Skeletal muscle satellite cell (primary cell): ENCODE data around the genes ZBTB14 and TMEM200C.

DNA sequence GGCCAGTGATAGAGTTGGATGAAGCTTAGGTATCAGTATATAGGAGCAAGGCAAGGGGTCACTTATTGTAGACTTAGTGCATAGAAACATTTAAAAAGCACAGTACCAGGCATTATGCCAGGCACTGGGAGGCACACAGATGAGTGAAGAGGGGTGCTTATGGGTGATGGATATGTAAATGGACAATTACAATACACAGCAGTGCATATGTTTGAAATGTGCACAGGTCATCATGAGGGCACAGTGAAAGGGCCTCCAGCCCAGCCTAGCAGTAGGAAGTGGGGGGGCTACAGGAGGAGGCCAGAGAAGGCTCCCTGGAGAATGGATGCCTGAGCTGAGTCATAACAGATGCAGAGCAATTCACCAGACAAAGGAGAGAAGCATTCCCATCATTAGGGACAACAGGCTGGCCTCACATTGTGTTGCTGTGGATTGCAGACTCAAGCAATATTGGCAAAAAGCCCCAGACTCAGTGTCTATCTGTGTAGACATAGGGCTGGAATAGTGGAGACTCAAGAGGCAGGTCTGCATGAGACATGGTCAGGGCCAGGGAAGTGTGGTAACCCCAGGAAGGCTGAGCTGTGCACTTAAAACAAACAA is 330.0 kb downstream of the DLGAP1 start:
- CAGE, long polyA plus RNA = no peak

DNA sequence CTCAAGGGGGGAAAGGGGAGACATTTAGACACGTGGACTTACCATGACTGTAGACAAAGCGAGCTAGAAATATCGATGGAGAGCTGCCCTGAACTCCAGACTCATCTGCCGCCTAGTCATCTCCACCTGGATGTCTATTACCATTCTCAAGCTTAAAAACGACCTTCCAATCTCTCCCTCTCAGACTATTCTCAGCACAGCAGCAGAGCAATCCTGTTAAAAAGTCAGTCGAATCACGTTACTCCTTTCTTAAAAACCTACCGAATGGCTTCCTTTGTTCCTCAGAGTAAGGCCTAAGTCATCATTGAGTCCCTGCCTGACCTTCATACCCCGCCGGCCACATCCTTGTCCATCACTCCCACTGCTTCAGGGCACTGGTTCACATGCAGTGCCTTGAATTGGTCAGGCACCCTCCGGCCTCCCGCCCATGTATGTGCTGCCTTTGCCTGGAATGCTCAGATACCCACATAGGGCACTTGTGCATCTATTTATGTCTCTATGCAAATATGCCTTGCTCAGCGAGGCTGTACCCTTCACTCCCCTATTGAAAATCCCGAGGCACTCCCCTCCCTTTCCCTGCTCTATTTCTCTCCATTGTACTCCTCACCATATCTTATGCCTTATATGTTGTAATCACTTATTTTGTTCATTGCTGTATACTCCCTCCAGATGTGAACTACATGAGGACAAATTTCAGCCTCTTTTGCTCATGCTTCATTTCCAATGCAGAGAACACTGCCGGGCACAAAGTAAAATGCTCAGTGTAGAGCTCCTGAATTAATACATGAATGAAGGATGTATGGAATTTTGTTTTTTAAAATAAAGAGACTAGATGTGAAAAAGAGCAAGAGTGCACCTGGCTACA is 206.3 kb downstream of the DLGAP1 start:
- CAGE, long polyA plus RNA = no peak

GRCh38 chr18:5058651-5059383 is 138.2 kb downstream of the AKAIN1 start:
- CAGE, long polyA plus RNA = no peak

GRCh38 chr18:5294674-5295587 is 595 bp downstream of the ZBTB14 start:
- CAGE, long polyA plus RNA = no peak

DNA sequence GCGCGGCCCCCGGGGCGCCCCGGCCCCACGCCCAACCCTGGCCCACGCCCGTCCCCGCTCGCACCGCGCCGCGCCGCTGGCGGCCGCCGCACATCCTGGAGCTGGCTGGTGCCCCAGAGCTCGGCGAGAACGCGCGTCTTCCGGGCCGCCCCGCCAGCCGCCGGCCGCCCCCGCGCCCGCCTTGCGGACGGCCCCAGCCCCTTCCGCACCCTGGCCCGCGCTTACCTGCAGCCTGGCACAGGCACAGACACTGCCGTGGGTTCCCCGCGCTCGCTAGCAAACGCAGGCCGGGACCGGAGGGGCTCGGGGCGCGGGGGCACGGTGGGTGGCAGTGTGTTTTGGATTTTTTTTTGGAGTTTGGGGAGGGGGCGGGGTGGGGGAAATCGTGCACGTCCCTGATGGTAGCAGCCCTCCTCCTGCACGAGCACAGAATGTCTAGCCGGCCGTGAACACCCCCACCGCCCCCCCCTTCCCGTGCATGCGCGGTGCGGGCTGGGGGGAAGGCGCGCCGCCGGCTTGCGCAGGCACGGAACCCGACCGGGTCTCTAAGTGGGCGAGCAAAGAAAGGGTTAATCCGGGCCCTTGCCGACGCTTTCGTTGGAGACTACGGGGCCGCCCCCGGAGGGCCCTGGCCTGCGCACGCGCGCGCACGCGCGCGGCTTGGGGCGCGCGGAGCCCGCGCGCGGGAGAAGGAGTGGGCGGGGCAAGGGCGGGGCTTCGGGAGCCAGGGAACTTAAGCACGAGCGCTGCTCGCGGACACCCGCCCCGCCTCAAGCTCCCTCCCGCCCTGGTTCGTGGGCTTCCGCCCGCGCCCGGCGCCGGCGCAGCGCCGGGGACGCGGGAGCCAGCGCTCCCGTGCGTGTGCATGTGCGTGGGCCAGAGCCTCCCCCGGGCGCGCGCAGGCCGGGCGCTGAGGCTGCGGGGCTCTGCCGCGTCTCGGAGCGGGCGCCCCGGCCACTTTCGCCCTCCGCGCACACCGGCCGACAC is at the start of gene ZBTB14:
ZBTB14 (minus strand) TSS at position 139 of the 987 bp plus-strand sequence.
- CAGE, long polyA plus RNA = no peak

DNA sequence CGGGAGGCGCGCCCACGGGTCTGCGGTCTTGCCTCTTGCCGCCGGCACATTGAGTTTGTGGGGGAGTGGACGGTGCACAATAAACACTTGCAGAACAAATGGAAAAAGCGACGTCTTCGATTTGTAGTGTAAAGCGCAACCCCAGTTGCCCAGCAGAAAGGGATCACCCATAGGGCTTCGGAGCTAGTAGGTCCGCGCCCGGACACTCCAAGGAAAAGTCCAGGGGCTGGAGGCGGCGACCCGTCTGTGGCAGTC is 976 bp upstream of the ZBTB14 start:
- CAGE, long polyA plus RNA = no peak

DNA sequence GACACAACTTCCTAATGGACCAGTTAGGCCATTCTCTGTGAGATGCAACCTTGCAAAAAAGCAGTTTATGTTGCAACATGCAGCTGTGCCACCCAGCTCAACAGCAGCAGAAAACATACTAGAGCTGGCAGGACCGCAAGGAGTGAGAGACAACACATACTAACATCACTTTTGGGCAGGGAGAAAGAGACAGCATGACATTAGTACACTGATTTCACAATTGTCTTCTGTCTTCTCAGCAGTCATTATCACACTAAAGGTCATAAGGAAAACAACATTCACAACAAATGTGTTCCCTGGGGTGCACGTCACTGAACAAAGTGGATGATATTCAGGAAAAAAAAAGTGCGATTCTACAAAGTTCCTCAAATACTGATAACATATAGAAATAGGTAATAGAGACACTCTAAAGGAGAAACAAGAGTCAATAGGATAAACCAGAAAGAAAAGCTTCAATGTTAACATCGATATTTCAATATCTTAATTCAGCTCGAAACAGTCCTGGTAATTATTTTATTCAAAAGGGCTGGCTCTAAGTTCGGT is 122.8 kb downstream of the EPB41L3 start:
- CAGE, long polyA plus RNA = no peak

- CAGE, long polyA plus RNA = no peak
These were observed at the start of gene TMEM200C for GRCh38 chr18:5894956-5895795. Gene TMEM200C, minus strand, starts transcription at chr18:5895522.

GRCh38 chr18:6052261-6052651 is 156.9 kb upstream of the TMEM200C start:
- CAGE, long polyA plus RNA = no peak

DNA sequence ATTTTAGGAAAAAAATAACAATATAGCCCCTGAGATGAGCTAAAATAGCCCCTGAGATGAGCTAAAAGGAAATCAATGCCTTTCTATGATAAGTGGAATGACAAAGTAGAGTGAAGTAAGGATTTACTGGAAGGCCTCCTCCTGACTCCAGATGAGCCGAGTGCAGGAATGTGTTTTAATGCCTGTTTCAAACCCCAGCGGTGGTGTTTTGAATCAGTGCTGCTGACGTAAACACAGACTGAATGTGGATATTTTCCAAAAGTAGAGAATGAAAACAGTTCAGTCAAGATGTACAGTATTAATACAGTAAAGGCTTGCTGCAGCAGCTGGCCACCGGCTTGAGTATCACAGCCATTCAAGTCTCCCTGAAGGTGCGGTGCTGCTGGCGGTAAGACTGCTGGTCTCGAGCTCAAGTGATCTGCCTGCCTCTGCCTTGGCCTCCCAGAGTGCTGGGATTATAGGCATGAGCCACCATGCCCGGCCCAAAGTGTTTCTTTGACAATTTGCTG is 46.7 kb downstream of the ARHGAP28 start:
- CAGE, long polyA plus RNA = no peak

DNA sequence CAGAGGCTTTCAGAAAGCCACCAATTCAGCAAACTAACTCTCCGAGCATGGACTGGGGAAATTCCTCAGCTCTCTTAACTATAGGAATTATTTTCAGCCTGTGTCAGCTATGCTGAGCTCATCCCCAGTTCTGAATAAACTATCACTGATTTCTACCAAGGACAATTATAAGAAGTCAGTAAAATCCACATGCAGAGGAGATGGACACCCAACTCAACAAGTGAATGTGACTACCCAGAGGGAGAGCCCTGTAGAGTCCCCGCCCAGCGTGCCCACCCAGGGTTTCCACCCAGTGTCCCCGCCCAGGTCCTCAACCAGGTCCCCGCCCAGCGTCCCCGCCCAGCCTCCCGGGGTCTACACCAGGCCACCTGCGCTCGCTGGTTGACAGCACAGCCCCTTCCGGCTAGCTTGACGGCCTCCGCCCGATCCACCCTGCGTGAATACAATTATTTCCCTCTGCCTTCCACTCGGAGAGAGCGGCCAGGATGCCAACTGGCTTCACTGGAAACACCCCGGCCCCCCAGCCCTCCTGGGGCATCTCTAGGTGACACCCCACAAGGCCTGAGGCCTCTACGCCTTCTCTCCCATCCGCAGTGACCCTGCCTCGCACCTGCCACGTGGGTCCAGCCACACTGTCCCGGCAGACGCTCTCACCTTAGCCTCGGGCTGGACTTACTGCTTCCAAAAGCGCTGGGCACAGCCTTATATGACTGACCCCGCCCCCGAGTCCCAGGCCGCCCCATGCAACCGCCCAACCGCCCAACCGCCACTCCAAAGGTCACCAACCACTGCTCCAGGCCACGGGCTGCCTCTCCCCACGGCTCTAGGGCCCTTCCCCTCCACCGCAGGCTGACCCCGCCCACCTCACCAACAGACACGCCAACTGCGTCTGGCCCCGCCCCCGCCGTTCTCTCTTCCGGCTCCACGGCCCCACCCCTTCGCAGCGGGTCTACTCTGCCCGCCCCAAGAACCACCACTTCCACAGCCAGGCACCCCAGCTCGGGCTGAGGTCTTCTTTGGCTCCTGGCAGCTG is 188.2 kb downstream of the LAMA1 start:
- CAGE, long polyA plus RNA = no peak

DNA sequence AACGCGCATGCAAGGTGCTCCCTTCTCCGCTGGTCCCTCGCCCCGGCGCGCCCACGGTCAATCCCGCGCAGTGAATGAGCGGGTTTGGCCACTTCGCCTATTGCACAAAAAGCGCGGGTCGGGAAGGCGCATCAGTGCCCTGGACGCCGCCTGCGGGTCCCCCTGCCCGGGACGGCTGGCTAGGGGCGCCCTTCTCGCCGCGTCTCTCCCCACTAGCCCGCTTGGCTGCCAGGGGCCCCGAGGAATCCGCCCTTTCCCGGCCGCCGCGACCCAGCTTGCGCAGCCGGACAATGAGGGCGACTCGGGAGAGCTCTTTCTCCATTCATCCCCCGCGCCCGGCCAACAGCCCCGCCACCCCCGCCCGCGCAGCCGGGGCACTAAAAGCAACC is 689 bp downstream of the LAMA1 start:
- CAGE, long polyA plus RNA = no peak

- CAGE, long polyA plus RNA = no peak
These were observed 42.5 kb downstream of the LRRC30 start for GRCh38 chr18:7273092-7274065.

DNA sequence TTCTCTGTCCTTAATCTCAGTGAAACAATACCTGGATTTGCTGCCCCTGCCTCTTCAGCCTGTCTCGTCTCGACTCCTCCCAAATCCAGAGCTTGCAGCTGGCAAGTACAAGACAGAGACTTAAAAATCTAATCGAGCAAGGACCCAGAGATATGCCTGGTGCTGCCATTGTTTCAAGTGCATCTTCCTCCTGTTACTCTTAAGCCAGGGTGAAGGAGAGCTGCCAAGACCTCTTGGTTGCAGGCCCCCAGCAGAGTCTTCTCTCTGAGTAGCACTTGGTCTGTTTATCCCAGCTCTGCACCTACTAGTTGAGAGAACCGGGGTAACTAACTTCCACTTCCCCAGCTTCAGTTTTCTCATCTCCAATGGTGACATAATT is 59.3 kb downstream of the LRRC30 start:
- CAGE, long polyA plus RNA = no peak

GRCh38 chr18:7414328-7415030 is 152.6 kb upstream of the PTPRM start:
- CAGE, long polyA plus RNA = no peak

DNA sequence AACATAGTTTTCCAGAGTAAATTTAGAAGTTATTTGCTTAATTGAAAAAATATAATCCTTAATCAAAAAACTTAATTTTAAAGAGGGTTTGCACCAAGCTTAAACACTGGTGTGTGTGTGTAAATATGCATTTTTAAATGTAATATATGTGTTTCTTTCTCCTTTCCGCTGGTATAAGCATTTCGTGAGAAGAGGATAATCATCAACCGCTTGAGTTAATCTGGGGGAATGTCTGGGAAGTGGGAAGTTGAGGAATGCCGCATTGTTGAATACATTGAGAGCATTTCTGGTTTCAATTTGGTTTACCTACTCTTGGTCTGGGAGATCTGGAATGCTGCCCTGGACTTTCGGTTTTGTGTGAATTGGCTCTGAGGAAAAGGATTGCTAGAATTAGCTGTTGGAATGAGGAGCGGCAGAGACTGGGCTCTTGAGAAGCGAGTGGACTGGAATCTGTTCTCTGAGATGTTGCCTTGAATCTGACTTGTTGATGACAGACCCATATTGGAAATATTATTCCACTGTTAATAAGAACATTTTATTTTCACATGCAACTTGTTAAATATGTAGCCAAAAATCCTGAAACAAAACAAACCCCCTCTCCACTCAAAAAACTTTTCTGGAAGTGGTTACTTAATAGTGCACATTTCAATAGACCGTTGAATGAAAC is 50.6 kb downstream of the PTPRM start:
- CAGE, long polyA plus RNA = no peak

- CAGE, long polyA plus RNA = no peak
These were observed 89.1 kb downstream of the PTPRM start for GRCh38 chr18:7656020-7656824.

- CAGE, long polyA plus RNA = no peak
These were observed 181.8 kb downstream of the PTPRM start for GRCh38 chr18:7748951-7749307.

DNA sequence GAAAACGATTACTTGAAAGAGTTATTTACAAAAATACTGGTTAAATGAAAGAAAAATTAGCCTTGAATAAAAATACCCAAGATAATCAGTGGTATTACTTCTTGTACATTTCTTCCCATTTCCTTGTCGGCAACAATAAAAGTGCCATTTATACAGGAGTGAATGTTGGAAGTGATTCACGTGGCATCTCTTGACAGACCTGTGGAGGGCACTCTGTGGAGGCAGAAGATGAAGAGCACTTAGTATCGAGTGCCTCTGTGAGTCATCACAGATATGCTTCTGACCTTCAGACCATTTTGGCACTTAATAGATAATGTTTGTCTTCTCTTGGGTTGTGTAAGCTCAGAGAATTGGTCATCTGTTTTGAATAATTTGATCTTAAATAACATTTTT is 305.4 kb downstream of the PTPRM start:
- CAGE, long polyA plus RNA = no peak

DNA sequence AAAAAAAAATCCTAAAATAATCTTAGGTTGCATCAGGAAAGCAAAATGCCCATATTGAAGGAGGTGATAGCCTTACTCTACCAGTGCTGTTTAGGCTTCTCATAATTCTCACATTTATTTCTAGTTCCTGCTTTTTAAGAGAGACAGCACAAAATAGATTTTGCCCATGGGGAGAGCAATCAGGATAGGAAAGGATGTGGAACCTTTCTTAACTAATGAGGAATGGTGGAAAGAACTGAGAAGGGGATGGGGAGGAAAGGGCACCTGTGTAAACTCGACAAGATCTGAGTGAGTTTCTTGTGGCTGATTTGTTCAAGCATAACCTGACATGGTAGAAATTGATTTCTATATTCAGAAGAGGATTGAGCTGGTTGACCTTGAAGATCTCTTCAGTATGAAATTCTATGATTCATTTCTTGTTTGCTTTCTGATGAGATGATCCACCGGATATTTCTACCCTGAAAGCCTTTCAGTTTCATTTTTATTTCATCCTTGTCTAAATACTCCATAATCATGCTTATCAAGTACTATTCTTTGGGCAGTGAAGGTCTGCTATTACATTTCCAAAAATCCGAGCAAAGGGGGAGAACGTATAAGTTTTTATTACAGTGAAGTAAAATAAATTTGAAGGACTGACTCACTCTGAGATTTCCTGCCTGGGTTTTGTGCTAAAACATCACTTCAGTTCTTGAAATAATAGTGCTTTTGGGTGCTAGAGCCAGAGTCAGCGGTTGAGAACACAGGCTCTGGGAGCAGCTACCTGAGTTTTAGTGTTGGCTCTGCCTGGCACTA is 391.3 kb downstream of the PTPRM start:
- CAGE, long polyA plus RNA = no peak